T-cell (primary cell): ENCODE measurements around the genes ABCA10 and KCNJ16.

GRCh38 chr17:68199677-68200131 is 48.1 kb upstream of the AMZ2 start:
- PRO-cap, 7 experiments: no peak in any of the 7 experiments

- PRO-cap, 7 experiments: no peak in any of the 7 experiments
These were observed 1.5 kb downstream of the SLC16A6 start for GRCh38 chr17:68289253-68290044.

- PRO-cap, 7 experiments: peak in 7 of 7 experiments; most common plus-strand start chr17:68292048 (in 7); most common minus-strand start chr17:68291950 (in 7)
These were observed 941 bp downstream of the ARSG start for GRCh38 chr17:68291920-68292952.

DNA sequence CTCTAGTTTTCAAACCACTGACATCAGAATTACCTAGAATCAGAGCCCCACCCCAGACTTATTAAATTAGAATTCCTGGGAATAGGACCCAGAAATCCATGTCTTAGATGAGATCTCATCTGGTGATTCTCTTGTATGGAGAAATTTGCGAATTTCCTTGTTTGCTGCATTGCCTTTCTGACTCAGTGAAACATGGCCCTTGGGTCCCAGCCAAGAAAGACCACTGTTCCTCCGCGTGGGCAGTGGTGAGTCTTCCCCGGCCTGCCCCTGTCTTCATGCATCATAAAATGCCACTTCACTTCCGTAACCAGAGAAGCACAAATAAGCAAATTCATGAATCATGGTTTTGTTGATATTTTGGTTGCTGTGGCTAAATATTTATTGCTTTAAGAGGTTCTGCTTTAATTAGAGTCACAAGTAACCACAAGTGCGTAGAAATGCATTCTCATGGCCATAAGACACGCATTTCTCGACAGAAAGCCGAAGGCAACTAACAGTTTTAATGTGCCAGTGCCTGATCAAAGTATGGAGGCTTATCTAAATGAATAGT is 76.3 kb downstream of the WIPI1 start:
- PRO-cap, 7 experiments: no peak in any of the 7 experiments

- PRO-cap, 7 experiments: no peak in any of the 7 experiments
These were observed 11.7 kb downstream of the WIPI1 start for GRCh38 chr17:68445270-68446233.

DNA sequence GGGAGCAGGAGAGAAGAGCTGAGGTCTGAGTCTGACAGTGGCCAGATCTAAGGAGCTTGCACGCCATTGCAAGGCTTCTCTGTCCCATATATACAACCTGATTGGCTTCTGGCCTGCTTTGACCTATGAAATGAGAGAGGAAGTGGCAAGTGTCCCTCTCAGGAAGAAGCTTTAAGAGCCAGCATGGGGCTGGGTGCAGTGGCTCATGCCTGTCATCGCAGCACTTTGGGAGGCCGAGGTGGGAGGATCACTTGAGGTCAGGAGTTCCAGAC is 24.0 kb upstream of the PRKAR1A start:
- PRO-cap, 7 experiments: no peak in any of the 7 experiments

- PRO-cap, 7 experiments: peak in 1 of 7 experiments; most common plus-strand start chr17:68513292 (in 1); most common minus-strand start chr17:68513205 (in 1)
These were observed 1.1 kb downstream of the PRKAR1A start for GRCh38 chr17:68513082-68513879.

DNA sequence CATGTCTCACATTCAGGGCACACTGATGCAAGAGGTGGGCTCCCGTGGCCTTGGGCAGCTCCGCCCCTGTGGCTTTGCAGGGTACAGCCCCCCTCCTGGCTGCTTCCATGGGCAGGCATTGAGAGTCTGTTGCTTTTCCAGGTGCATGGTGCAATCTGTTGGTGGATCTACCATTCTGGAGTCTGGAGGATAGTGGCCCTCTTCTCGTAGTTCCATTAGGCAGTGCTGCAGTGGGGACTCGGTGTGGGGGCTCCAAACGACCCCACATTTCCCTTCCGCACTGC is 5.7 kb downstream of the PRKAR1A start:
- PRO-cap, 7 experiments: peak in 2 of 7 experiments; most common plus-strand start position 222 of the sequence (in 2)

DNA sequence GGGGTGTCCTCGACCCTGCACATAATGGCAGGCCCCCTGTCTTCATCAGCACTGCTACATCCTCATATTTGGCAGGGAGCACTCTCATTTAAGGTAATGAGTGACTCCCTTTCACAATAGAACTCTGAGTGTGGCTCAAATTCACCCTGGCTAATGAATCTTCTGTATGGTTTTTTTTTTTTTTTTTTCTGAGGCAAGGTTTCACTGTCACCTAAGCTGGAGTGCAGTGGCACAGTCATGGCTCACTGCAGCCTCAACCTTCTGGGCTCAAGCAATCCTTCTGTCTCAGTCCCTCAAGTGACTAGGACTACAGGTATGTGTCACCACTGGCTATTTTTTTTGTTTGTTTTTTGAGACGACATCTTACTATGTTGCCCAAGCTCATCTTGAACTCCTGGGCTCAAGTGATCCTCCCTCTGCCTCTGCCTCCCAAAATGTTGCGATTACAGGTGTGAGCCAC is 3.3 kb downstream of the FAM20A start:
- PRO-cap, 7 experiments: no peak in any of the 7 experiments

- PRO-cap, 7 experiments: no peak in any of the 7 experiments
These were observed 160.4 kb downstream of the ABCA8 start for GRCh38 chr17:68794556-68795505.

GRCh38 chr17:68991511-68992482 is 36.6 kb upstream of the ABCA8 start:
- PRO-cap, 7 experiments: no peak in any of the 7 experiments

DNA sequence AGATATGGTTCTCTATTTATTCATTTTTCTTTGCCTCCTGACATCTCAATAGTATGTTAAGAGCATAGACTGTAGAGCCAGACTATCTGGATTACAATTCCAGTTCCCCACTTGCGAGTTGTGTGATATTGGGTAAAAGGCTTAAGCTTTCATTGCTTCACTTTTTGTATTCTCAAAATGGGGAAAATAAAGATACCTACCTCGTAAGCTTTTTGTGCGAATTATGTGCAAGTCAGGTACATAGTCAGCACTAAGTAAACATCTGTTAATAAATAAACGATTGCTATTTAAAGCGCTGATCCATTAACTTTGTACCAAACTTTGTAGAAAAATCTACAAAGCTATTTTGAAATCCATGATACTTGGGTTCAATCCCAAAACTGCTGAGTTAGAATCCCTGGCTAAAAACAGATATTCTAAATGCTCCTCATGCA is 19.7 kb downstream of the ABCA6 start:
- PRO-cap, 7 experiments: no peak in any of the 7 experiments

GRCh38 chr17:69130573-69131219 is 11.0 kb downstream of the ABCA6 start:
- PRO-cap, 7 experiments: no peak in any of the 7 experiments

DNA sequence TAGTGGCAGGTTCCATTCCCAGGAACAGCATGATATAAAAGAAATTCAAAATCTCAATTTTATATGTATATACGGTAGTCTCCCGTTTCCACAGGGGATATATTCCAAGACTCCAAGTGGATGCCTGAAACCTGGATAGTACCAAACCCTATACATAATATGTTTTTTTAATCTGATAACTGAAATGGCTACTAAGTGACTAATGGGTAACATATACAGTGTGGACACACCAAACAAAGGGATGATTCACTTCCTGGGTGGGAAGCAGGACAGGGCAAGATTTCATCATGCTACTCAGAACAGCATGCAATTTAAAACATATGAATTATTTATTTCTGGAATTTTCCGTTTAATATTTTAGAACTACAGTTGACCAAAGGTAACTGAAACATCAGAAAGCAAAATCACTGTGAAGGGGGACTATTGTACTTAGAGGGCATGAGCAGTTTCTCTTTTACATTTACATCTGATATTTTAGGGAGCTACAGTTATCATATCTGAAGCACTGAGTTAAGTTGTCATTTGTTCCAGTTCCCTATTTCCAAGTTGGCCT is 34.0 kb upstream of the ABCA6 start:
- PRO-cap, 7 experiments: no peak in any of the 7 experiments

DNA sequence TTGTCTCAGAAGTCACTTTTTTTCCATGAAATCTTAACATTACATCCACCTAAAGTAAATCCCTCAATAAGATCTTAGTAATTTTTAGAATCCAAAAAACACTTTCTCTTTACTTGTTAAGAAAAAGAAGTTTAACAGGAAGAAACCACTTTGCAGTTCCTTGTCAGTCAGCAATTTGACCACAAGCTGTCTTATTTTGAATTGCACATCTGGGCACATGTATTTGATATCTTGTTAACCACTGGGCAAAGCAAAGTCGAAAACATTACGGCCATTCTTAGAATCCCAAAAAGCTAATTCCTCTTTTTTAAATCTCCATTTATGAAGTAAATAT is 1.1 kb downstream of the ABCA10 start:
- PRO-cap, 7 experiments: no peak in any of the 7 experiments

GRCh38 chr17:69228437-69229164 is at the start of gene ABCA10:
Gene ABCA10 (minus strand): TSS chr17:69228824.
- PRO-cap, 7 experiments: no peak in any of the 7 experiments

DNA sequence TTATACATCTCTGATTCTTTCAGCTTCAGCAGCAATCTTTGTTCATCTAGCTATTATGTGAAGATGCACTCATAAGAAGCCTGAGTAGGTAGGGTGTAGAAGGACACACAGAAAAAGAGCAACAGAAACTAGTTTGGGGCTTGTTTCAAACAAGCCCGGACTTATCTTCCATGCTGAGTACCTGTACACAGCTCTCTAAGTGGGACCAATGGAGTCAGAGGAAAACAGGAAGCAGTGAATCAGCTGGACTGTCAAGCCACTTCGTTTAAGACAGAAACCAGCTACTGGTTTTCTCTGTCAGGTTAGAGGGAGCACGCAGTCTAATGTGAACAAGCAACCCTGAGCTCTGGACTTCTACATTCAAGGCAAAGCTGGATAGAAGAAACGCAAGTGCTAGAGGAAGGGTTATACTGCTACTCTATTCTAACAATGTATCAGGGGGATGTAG is 16.0 kb downstream of the MAP2K6 start:
- PRO-cap, 7 experiments: no peak in any of the 7 experiments

- PRO-cap, 7 experiments: no peak in any of the 7 experiments
These were observed 71.5 kb downstream of the MAP2K6 start for GRCh38 chr17:69486052-69486324.

DNA sequence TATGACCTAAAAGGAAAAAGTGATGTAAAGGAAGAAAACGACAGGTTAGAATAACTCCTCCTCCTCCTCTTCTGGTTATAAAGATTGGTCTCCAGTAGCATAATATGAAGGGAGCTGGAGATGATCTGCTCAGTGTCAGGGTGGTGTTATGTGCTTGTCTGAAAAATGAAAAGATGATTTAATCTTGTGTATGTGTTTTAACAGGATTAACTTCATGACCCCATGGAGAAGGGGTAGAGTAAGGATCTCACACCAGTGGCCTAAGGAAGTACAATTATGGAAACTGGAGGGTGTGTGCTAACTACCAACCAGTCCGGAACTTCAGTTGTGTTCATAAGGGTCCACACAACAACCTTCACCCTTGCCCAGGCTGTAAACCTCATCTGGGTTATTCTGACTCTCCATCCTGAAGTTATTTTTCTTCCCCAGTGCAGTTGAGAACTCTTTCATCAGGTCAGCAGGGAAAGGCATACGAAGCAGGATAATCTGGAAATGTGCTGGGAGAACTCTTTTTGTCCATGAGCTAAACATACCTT is 158.8 kb downstream of the MAP2K6 start:
- PRO-cap, 7 experiments: no peak in any of the 7 experiments

GRCh38 chr17:70074981-70075530 is at the start of gene KCNJ16:
Gene KCNJ16 (plus strand): TSS chr17:70075225.
- PRO-cap, 7 experiments: no peak in any of the 7 experiments